Mesenchymal stem cell of the bone marrow (primary cell): ENCODE data around the genes CCDC38 and HAL.

DNA sequence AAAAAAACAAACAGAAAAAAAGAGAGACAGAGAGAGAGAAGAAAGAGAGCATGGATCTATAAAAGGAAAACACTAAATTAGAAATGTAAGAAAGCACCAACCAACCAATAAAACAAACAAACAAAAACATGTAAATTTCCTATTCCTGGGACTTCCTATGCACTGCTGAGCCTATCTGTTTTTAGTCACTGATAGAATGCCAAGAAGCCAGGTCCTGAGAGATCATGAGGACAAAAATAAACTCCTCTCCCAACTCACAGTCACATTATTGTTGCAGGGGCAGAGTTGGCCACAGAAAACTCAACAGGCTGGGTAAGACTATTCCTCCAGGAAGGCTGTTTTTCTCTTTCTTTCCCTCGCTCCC lies 55.9 kb upstream of the METAP2 start:
- CAGE, long polyA plus RNA, result no peak

- CAGE, long polyA plus RNA, result no peak
Measured at GRCh38 chr12:95472905-95473728, 835 bp upstream of the METAP2 start.

GRCh38 chr12:95658179-95659069 lies 107.1 kb upstream of the USP44 start:
- CAGE, long polyA plus RNA, result no peak

- CAGE, long polyA plus RNA, result no peak
Measured at GRCh38 chr12:95663549-95664099, 112.3 kb upstream of the USP44 start.

- CAGE, long polyA plus RNA, result no peak
Measured at GRCh38 chr12:95679682-95680216, 110.8 kb downstream of the NTN4 start.

DNA sequence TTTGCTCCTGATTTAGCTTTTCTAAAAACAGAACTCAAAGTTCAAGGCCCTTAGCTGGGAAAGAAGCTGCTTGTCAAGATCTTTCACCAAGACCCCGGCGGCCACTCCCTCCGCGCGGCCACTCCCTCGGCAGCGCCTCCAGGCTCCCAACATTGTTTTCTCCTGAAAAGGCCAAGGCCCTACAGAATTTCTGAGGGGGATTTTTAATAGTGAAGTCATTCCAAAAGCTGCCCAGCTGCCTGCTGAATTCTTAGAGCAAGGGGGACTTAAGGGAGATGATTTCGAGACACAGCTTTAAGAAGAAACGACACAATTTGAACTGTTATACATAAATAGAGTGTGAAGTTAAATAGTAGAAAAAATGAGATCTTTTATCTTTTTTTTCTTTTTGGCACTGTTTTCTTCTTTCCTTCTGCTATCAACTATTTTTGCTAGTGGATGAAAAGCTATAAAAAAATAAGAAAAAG lies 96.3 kb downstream of the NTN4 start:
- CAGE, long polyA plus RNA, result no peak

- CAGE, long polyA plus RNA, result no peak
Measured at GRCh38 chr12:95763742-95764397, 26.7 kb downstream of the NTN4 start.

GRCh38 chr12:95802544-95803421 lies 12.2 kb upstream of the NTN4 start:
- CAGE, long polyA plus RNA, result no peak

GRCh38 chr12:95942329-95942867 lies at the start of gene CCDC38:
Gene CCDC38 (minus strand): TSS chr12:95942614.
- CAGE, long polyA plus RNA, result no peak

DNA sequence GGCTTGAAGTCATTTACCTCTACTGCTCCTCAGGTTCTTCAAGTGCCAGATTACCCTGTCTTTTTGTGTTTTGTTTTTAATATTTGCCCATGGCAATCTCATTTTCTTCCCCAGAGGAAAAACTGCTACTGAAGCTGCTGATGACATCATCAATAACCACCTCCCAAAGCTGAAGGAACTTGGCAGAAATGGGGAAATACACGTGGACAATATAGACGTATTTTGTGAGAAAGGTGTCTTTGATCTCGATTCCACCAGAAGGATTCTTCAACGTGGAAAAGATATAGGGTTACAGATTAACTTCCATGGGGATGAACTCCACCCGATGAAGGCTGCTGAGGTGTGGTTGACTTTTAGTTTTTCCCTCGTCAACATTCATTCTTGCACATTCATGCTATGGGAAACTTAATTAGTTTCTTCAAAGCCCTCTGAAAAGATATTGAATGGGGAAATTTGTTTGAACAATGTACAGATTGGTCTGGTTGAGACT lies 17.2 kb downstream of the AMDHD1 start:
- CAGE, long polyA plus RNA, result no peak

- CAGE, long polyA plus RNA, result no peak
Measured at GRCh38 chr12:95996196-95996751, at the start of gene HAL. Gene HAL (minus strand): TSS chr12:95996344.

DNA sequence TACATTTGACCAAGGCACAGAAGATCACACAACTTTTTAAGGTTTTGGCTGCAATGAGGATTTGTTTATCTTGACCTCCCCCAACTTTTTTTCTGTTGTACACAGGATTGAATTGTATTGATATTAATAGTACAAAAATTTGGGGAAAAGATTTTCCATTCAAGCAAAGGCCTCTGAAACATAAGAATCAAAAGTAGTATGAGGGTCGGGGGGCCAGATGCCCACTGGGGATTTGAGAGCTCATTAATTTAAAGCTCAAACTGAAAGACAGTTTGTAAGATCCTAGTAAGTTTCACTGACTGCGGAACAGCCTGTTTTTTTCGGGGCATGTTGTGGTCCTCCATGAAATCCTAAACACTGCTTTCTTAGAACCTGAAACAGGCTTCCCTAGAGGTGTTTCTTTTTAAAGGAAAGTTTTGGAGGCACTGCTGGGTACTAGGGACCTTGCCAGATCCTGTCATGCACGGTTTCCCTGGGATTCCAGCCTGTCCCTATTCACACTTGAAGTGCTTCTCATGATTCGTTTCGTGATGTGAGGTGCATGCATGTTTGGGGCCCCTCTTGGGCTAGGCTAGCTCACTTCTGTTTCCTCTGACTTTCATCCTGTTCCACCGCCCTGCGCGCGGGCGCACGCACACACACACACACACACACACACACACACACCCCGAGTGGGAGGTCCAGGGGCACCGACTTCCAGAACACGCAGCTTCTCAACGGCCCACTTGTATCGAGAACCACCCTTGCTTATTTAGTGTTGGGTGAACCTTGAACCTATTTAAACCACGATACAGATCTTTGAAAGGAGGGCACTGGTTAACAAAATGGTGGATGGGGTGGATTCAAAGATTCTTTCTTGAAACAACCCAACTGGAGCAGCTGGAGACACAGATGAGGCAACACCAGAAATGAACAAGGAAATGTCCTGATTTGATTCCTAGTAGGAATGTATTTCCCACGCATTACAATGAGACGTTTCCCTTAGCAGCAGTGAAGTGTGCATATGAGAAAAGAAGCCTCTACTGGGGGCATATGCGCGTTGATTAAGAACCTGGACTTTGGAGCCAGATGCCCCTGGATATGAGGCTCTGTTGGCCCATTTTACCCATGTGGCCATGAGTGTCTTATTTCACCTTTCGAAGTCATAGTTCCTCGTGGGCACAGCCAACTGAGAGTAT lies 16.1 kb downstream of the ELK3 start:
- CAGE, long polyA plus RNA, result no peak

DNA sequence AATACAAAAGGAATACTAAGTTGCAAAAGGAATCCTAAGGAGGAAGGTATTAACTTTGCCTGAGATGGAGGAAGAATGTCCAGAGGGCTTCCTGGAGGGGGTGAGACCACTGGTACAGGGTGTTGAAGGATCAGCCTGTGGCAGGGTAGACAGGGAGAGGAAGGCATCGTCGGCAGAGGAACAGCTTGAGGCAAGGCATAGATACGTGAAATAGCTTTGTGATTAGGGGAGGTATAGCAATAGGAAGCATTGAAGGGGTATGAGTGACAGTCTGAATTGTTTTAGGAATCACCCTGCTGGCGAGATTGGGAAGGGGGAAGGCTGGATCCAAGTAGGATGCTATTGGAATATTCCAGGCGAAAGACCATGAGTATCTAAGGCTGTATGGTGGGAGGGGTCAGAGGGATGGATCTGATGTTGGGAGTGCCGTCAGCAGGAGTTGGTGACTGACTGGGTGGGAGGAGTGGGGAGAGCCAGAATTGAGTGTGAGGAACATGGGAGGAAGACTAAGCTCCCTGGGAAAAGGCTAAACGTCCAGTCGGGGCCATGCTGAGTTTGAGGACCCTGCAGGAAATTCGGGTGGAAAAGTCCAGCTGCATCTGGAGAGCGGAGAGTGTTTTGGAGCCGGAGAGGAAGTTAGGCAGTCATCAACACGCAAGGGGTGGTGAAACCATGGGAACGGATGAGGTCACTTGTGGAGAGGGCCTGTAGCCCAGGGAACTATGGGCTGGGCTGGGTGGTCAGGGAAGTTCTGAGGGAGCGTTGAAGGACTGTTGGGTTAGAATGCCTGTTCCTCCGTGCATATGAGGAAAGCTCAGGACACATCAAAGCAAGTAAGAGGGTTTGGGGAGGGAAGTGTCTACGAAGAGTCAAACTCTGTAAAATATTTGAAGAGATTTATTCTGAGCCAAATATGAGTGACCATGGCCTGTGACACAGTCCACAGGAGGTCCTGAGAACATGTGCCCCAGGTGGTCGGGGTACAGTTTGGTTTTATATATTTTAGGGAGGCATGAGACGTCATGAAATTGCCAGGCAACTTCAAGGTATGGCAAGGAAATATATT lies 60.9 kb downstream of the ELK3 start:
- CAGE, long polyA plus RNA, result no peak

DNA sequence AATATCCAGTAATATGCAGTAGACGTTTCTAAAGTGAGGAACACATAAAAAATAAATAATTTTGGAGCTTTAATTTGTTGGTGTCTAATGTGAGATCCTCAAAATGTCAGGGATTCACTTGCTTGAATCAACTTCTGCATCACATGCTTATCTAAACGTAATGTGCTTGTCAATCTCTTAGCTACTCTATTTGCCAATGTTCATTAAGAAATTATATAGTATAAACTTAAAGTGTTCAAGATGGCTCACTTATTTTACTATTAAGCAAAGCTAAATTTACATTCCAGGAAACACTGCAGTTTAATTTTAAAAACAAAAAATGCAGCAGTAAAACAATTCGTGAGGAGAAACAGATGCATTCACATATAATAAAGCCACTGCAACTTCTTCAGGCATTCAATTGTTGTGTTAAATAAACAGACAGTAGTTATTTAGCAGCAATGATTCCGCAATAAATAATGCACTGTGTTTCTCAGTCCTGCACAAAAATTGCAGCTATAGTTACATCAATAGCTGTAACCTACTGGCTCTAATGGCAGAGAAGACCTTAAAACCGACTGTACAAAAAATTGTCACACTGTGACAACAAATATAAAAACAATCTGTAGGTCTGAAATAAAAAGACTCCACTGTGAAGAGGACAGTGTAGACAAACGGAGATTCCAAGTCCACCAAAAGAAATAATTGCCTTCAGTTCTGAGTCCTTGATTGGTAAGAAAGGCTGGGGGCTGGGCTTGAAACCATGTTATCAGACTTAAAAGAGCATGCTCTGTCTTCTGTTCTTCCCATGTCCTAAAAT lies 85.5 kb downstream of the ELK3 start:
- CAGE, long polyA plus RNA, result no peak

DNA sequence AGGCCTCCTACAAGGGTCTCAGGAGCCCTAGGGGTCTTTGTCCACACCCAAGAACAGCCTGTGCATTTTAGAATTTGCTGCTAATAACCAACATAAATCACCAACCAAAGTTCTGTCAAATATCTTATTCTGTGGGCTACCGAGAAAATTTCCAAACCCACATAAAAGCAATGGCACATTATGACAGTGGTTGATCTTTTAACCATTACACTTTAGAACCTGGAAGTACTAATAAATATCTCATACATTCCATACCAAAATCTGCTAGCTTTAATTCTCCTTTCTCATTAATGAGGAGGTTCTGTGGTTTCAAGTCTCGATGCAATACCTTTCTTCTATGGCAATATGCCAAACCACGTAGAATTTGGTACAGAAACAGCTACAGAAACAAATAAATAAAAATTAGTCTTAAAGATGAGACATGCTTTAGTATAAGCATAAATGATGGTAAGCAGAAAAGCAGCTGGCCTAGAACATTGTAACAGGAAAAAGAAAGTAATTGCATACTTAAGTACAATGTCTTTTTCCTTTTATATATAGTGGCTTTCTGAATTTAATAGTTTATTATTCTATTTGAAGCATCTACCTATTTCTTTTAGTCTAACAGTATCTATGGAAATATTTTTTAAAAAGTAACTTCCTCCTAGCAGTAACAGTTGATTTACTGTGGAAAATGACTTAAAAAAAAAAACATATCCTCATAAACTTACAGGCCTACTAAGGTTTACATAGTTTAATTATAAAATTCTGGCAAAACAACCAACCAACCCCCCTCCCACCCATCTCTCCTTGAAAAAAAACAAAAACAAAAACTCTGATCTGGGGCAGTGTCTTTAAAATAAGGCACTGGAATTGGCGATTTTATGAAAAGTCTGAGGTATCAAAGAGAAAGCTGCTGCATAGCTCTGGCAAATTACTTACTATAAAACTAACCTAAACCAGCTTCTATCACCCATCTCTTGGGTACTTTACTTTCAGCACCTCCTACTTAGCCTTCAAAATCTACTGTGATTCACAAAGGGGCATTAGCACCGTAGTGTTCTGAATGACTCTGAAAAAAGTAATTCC lies 100.9 kb downstream of the ELK3 start:
- CAGE, long polyA plus RNA, result no peak

GRCh38 chr12:96398419-96398776 lies 1.8 kb downstream of the CDK17 start:
- CAGE, long polyA plus RNA, result no peak

- CAGE, long polyA plus RNA, result no peak
Measured at GRCh38 chr12:96436256-96436780, 36.1 kb upstream of the CDK17 start.

DNA sequence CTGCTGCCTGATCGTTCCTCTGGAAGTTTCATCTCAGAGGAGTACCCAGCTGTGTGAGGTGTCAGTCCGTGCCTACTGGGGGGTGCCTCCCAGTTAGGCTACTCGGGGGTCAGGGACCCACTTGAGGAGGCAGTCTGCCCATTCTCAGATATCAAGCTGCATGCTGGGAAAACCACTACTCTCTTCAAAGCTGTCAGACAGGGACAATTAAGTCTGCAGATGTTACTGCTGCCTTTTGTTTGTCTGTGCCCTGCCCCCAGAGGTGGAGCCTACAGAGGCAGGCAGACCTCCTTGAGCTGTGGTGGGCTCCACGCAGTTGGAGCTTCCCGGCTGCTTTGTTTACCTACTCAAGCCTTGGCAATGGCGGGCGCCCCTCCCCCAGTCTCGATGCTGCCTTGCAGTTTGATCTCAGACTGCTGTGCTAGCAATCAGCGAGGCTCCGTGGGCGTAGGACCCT lies 701.5 kb downstream of the NEDD1 start:
- CAGE, long polyA plus RNA, result no peak

- CAGE, long polyA plus RNA, result no peak
Measured at GRCh38 chr12:98464050-98464781, 51.2 kb upstream of the TMPO start.

GRCh38 chr12:98490938-98491392 lies 24.4 kb upstream of the TMPO start:
- CAGE, long polyA plus RNA, result no peak